Non-pigmented ciliary epithelial cell (primary cell): Measurements from ENCODE around the genes TCF19 and HLA-C.

DNA sequence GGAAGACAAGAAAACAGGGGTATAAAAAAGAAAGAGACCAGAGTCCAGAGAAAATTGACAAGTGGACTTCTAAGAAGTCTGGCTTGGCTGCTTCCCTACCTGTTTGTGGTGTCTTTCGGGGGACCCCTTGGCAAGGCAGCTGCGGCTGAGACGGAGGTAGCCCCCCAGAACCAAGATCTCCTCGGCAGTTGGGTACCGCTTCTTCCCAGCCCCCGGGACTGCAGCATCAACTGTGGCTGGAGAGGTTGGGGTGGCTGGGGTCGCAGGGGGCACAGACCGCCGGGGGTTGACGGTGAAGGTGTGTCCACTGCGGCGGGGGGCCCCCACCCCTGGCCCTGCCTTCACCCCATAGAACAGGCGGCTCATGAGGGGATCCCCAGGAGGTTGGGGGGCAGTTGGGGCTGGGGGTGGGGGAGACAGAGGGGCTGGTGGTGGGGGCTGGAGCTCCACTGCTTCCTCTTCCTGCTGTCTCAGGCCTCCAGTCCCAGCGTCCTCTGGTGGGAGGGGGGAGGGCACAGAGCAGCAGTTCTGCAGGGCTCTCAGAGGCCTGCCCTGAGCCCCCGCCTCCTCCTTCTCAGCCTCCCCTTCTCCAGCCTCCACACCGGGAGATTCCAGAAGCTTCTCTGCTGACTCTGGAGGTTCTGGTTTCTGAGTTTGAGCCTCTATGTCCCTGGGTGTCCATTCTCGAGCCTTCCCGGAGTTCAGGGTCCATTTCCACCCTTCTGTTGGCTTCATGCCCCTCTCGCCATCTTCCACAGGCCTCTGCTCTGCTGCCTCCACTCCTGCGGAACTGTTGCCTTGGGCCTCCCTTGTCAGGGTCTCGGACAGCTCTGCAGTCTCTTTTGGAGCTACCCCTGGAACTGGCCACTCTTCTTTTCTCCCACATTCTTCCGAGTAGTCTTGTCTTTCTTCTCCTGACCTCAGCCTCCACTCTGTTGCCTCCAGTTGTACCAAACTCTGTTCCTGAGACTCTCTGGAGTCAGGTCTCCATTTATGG lies 1.8 kb downstream of the PPP1R18 start:
- RRBS, result 28% methylated on average over 7 of the region's 22 CpGs

GRCh38 chr6:30722219-30723432 lies 2.5 kb downstream of the TUBB start:
- RRBS, result 6% methylated on average over 4 of the region's 35 CpGs

- RRBS, result no CpG with 5 or more reads among the region's 11 CpGs
Observed at GRCh38 chr6:30726328-30727100, 6.4 kb downstream of the TUBB start.

DNA sequence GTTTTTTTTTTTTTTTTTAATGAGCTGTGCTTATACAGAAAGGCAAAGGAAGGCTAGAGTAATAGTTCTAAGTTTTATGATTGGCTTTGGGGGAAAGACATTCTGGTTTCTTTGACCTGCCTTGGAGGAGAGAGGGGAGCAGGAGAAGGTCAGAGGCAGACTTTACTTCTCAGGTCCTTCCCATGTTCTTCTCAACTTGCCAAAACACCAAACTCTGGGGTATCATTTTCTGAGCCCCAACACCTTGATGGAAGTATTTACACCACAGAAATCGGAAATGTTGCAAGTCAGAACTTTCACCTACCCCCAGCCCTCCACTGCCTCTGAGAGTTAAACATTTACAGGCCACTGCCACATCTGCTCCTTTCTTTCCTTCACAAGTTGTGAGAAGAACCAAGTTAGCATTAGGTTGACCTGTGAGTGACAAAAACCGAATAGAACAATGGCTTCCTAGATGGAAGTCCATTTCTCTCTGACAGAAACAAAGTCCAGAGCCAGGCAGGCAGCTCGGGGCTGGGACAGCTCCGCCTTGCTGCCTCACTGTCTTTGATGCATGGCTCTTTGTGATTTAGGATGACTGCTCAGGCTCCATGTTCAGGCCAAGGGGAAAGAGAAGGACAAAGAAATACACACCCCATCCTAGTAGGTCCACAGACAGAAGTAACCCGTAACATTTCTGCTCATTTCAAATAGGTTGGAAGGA lies 19.2 kb upstream of the IER3 start:
- RRBS, result no CpG with 5 or more reads among the region's 5 CpGs

DNA sequence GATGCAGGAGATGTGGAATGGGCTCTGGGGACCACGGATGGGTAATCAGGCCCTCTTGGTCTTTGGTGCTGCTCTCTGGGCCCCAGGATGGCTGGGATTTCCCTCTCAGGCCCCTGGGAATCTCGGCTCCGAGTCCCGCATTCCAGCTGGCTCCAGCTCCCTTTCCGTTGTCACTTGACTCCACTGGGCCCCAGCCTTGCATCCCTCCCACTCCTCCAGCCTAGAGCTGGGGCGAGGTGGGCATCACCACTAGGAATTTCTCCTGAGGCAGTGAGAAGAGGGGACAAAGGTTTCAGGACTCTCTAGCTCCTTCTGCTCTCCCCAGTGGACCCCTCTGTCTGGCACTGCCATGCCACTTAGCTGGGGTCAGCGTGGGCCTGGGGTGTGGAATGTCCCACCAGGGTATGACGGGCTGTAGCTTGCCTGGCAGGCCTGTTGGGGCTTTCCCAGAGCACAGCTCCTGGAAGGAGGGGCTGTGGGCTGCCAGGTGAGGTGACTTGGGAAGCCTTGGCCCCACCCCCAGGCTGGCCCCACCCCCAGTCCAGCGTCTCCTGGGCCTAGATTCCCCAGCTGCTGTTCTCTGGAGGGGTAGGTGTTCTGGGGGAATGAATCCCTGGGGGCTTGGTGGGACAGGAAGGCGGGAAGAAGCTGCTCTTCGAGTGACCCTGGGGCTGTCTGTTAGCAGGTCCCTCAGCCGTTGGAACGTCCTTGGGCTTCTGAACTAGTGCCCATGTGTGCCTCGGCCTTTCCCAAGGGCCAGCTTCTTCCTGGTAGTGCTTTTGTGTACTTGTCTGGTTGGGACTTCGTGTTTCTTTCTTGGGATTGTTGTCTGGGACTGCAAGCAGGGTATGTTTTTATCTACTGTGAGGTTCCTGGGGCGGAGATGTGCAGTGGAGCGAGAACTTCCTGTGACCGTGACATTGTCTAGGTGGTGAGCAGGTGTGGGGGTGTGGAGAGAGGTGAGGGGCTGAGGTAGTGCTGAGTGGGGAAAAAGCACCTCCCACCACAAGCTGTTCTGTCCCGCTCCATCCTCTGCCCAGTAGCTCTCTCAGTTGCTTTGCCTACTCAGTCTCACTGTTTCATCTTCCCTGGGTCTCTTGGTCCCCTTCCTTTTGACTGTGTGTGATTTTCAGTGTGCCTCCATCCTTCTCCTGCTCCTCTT lies 1.5 kb upstream of the DDR1 start:
- RRBS, result no CpG with 5 or more reads among the region's 19 CpGs

GRCh38 chr6:31056146-31056644 lies 45.9 kb downstream of the MUC22 start:
- RRBS, result no CpG with 5 or more reads among the region's 4 CpGs

DNA sequence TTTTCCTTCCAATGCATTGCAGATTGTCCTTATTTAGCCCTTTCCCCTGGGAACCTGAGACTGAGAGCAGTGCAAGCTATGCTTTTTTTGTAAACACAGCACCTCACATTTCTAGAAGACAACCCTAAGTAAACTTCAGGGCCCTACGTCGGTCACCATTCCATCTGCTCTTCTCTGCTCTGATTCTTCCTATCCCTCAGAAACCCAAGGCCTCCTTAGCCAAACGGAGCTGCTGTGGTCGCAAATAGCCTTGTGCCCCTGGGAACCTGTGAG lies 28.9 kb downstream of the C6orf15 start:
- RRBS, result no CpG with 5 or more reads among the region's 4 CpGs

DNA sequence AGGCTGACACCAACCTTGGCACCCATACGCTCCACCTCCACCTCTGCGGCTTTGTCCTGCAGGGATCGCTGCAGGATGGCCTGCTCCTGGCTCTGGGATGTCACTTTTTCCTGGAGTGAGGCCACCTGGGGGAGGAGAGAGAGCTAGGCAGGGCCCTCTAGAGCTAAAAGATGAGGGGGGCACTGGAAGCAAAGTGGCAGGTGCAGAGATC lies 9.1 kb downstream of the CCHCR1 start:
- RRBS, result no CpG with 5 or more reads among the region's 3 CpGs

- RRBS, result 1% methylated on average over 19 of the region's 74 CpGs
Observed at GRCh38 chr6:31157905-31158953, at the start of gene TCF19. Gene TCF19, plus strand, starts transcription at chr6:31158589.

DNA sequence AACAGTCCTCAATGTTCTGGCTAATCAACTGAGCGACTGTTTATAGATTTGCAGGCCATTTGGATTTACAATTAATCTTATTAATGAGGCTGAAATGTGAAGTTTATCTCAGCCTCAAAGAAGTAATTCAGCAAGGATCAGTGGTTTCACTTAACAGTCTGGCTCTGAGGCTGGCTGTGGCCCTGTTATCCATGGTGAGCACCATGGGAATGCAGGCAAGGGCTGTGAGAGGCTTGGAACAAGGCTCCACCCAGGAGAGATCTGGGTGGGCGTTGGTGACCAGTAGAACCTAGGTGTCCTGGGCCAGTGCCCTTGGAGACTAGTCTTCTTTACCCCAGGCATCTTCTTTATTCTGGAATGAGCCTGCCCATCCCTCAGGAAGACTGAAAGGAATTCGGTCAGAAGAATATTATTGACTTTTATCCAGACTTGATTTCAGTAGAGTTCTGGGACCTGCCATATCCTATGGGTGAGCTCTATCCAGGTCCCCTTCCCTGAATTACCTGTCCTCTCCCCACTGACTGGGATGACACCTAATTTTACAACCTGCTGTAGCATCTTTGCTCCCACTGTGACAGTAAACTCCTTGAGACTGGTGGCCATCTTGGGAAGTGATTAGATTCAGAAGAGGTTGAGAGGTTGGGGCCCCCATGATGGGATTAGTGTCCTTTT lies 29.3 kb upstream of the POU5F1 start:
- RRBS, result no CpG with 5 or more reads among the region's 3 CpGs

DNA sequence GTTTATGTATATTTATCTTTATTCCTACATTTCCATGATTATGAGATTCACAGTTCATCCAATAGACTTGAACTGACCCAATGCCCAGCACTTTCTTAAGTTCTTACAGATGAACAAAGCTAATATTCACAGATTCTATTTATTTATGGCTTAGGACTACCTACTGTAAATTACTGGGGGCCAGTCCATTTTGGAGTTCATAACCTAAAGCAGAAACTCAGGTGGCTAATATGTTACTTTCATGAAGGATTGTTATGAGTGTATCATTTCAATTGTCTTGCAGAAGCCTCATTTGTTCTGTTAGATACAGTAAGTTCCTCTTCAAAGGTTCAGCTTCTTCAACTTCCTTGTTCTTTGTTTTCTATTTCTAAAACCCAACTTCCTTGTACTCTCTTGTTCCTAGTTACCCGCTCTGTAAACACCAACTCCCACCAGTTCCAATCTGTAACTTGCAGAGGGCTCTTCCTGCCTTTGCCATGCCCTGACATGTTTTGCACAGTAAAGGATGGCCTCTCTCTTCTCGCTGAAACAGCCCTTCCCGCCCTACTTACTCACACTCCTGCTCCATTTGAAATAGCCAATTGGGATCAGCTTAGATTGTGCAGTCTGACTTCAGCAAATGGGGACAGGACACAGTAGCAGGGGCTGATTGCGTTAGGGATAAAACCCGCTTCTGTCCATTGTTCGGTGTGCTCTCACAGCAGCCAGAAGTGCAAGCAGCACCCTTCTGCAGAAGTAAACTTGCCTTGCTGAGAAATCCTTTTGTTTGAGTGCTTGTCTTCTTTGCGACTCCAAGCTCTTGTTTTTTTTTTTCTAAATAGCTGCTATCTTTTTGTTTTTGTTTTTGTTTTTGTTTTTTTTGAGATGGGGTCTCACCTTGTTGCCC lies 45.8 kb upstream of the POU5F1 start:
- RRBS, result no CpG with 5 or more reads among the region's 7 CpGs

- RRBS, result no CpG with 5 or more reads among the region's 13 CpGs
Observed at GRCh38 chr6:31268569-31269408, 3.1 kb downstream of the HLA-C start.

- RRBS, result no CpG with 5 or more reads among the region's 30 CpGs
Observed at GRCh38 chr6:31271934-31272498, at the start of gene HLA-C. Gene HLA-C, minus strand, starts transcription at chr6:31272092.

DNA sequence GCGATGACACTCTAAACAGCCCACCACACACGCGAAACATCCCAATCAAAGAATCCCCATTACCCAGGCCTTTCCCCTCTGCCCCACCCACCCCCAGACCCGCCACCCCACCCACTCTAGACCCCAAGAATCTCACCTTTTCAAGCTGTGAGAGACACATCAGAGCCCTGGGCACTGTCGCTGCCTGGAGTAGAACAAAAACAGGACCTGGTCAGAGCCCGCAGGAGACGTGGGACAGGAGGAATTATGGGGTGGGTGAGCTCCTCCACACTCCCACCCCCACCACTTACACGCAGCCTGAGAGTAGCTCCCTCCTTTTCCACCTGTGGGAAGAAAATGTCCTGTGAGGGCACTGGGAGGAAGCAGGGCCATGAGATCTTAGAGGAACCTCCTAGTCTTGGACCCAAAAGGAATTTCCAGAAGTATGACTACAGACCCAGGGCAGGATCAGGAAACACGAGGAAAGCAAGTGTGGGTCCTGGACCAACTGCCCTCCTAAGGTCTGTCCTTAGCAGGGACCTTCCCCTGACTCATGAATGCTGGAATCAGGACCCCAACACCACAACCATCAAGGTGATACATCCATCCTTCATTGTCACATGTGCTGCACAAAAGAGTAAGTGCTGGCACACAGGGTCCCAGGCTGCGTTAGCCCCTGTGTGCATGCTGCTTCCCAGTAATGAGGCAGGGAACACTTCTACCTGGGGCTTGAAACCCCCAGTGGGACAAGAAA lies 2.5 kb downstream of the HLA-B start:
- RRBS, result no CpG with 5 or more reads among the region's 10 CpGs

DNA sequence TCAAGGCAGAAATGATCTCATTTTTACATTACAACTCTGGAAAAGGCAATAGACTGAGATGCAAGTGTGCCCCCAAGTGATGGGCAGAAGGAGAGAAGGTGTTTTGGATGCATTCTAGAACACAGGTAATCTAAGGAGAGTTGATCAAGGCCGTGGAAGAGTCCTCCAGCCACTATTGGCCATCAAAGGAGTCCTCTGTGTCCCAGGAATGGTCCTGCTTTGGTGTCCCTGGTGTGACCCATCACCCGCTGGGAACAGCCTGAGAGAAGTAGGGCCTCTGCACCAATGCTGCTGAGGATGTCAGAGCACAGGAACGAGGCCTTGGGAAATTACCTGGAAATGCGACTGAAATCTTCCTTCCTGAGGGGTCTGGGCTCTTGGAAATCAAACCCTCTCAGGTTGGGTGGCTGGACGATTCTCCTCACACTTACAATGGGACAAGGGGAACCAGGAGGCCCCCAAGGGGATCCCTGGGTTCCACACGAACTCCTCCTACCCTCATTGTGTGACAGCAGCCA lies 34.5 kb upstream of the MICB start:
- RRBS, result no CpG with 5 or more reads among the region's 6 CpGs

DNA sequence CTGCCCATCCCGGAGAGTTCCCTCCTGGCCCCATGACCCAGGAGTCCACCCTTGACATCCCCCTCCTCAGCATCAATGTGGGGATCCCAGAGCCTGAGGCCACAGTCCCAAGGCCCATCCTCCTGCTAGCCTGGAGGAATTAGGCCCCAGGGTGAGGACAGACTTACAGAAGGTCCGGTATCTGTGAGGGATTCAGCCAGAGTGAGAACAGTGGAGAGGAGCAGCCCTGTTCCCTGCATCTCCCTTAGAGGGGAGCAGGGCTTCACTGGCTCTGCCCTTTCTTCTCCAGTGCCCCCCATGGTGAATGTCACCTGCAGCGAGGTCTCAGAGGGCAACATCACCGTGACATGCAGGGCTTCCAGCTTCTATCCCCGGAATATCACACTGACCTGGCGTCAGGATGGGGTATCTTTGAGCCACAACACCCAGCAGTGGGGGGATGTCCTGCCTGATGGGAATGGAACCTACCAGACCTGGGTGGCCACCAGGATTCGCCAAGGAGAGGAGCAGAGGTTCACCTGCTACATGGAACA lies 8.9 kb downstream of the MICB start:
- RRBS, result no CpG with 5 or more reads among the region's 7 CpGs

GRCh38 chr6:31530110-31530636 lies 1.4 kb downstream of the MCCD1 start:
- RRBS, result no CpG with 5 or more reads among the region's 8 CpGs

DNA sequence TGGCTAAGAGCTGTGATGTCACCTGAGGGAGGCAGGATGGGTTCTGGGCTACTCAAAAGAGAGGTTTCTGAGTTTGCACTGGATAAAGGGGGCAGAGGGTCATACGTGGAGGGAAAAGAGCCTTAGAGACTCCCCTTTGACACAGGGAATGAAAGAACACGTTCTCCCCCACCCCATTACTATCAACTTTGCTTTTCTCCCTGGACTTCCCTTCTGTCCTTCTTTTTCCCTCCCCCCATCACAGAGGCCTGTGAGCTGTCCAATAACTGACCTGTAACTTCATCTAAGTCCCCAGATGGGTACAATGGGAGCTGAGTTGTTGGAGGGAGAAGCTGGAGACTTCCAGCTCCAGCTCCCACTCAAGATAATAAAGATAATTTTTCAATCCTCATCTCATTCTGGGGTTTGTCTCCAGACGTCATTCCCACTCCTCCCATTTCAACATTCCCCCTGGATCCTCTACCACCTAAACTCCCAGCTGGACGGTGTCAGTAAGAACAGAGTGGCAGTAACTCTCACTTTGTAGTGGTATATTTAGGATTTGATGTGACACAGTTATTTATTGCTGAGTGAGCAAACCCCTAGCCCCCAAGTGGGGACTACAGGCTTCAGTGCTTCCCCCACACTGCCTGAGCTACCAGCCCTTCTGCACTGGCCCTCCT lies 2.3 kb downstream of the APOM start:
- RRBS, result no CpG with 5 or more reads among the region's 4 CpGs

DNA sequence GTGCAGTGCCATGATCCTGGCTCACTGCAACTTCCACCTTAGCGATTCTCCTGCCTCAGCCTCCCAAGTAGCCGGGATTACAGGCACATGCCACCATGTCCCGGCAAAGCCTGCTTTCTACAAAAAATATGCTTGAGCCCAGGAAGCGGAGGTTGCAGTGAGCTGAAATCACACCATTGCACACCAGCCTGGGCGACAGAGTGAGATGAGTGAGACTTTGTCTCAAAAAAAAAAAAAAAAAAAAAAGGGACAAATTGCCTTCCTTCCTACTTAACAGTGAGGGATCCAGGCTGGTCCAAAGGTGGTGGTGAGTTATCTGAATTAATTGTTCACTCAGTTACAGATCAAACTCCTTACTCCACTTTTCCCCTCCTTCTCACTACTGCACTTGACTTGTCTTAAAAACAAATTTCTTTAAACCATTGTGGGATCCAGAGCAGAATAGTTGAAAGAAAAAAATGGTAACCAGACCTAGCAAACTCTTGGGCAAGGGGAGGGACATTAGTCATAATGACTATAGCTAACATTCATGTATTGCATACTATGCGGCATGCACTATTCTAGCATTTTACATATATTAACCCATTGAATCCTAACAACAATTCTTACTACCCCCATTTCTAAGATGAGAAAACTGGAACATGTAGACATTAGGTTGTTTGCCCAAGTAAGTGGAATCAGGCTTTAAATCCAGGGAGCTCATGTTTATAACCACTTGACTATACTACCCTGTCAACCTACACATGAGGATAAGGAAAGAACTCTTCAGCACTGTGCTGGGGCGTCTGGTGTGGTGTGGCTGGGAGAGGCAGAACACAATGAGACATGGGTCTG lies 1.6 kb downstream of the GPANK1 start:
- RRBS, result no CpG with 5 or more reads among the region's 7 CpGs